Fallopian tube (tissue), 1 donor: Measurements from ENCODE around the genes OR9A2 and GSTK1.

DNA sequence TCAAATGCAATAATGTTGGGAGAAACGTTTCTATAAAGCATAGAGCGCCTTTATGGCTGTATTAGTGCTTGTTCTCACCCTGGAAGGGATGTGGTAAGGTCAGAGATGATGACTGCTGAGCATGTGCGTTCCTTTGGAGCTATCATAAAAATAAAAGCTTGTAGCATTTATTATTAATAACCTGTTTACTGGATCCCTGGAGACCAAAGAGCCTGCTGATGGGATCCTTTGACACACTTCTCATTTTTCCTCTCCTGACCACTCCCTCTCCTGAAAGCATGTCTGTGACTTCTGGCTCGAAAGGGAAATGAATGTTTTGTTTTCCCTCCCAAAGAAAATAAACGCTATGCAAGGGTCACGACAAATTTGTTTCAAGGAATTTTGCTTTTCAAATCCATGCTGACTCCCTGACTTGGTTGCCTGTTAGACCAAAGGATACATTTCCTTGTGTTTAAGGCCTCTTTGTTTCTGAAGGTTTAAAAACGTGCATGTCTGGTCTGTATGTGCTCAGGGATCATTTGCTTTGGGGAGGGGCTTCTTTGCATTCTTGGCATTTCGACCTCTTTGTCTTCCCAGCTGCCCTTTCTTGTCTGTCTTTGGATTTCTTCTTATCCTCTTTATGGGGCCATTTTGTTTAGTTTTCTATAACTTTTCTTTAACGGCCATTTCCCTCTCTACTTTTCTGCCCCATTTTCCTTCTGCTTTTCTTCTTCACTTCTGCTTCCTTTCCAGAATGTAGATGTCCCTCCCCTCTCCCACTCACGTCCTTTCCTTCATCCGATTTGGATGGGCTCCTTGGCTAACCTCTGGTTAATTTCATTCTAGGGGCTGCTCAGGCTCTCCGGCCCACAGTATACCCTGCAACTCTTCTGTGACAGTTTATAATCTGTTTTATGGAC is 184.9 kb upstream of the AGK start:
- PRO-cap, result no peak

- PRO-cap, result no peak
Measured at GRCh38 chr7:141573503-141574019, 22.4 kb downstream of the AGK start.

DNA sequence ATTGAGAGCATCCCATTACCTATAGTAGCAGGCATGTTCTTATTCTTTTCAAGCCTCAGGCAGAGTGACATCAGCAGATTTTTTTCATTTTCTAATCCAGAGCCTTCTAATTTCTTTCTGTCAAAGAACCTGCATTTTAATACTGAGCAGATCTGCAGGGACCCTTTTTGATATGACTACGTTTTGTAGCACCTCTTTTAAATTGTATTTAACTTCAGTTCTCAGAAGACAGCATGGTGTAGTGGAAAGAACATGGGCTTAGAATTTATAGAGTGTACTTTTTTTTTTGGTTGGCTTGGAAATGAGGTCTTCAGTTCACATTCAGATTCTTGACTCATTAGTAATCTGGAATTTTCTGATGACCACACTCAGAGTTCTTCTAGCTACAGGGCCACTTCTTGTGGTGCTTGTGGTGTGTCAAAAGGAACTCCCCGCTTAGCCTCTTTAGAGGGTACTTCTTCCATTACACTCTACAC is 34.6 kb downstream of the AGK start:
- PRO-cap, result no peak

DNA sequence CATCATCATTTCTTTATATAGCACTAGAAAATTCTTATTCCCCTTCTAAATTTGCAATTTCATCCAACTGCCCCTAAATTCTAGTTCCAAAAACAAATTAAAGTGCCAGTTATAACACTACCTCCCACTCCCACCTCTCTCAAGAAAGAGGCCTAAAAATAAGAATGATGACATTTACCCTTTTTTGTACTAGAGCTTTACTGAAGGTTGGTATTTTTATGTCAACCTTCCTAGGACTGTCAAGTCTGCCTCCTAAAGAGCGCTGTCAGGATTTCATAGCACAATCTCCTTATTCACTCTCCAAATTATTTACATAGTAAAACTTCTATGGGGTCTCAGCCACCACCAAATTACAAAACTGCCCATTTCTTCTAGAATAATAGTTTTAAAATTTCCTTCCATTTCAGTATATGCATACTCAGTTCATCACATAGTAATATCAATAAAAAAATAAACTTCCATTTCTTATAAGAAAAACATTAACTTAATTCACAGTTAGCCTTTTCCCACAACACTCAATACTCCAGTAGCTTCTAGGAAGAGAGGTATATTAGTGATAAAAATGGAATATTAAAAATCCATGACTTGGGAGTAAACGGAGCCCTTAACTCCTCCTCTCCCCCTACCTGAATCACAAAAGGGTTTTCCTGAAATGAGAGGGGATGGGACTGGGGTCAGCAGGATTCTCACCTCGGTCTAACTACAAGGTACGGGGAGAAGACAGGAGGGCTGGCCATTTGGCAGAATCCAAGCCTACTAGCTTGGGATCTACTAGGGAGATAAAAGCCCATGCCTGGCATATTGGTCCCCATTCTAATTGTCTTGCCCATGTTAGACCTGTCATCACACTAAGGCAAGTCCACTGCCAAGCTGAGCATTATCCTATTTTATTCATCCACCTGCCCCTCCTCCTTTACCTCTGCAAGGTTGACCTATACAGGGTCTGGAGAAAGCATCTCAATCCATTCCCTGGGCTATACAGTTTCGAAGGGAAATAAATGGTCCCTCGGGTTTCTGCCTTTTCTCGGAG is 43.9 kb downstream of the DENND11 start:
- PRO-cap, result no peak

GRCh38 chr7:141674754-141675026 is 27.3 kb downstream of the DENND11 start:
- PRO-cap, result no peak

DNA sequence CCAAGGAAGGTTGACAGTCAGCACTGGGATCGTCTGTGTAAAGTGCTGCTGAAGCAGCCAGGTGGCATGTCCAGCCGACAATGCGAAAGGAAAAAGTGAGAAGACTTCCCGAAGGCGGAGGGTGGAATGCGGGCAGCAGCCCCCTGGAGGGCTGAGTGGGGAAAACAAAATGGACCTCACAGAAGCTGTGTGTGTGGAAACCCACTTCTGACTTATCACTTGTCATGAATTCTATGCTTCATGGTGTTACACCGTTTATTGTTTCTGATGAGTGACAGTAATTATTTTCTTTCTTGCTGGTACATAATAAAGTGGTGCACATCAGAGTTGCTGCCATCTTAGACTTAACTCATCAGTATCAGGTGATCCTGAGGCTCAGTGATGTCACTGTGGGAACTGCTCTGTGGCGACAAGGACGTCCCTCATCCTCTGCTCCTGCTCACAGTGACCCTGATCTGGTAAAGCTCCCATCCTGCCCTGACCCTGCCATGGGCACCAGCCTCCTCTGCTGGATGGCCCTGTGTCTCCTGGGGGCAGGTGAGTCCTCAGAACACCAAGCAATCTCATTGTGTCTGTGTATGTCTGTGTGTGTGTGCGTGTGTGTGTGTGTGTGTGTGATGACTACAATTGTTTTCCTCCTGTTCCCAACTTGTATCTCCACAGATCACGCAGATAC is 220.3 kb upstream of the PRSS1 start:
- PRO-cap, result no peak

DNA sequence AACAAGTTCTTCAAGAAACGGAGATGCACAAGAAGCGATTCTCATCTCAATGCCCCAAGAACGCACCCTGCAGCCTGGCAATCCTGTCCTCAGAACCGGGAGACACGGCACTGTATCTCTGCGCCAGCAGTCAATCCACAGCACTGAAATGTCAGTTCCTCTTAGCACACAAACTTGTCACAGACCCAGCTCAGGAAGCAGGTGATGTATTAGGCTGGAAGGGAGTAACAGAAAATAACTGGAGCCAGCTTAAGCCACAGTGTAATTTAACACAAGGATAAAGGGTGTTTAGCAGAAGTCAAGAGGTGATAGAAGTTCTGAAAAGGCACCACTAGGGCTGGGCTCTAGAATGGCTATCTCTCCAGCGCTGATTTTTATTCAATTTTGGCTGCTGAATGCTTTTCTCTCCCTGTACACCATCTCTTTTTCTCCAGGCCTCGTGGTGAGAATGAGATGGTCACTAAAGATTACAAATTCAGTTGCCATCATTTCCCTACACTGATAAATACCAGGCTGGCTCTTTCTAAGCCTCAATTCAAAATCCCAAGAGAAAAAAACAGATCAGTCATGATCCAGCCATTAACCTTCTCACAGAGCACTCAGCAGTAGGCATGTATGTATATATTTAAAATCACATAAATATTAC is 102.8 kb upstream of the PRSS1 start:
- PRO-cap, result no peak

GRCh38 chr7:142795082-142795931 is 24.5 kb downstream of the PRSS2 start:
- PRO-cap, result bidirectional peak, plus-strand start at chr7:142795781, minus-strand start at chr7:142795604

DNA sequence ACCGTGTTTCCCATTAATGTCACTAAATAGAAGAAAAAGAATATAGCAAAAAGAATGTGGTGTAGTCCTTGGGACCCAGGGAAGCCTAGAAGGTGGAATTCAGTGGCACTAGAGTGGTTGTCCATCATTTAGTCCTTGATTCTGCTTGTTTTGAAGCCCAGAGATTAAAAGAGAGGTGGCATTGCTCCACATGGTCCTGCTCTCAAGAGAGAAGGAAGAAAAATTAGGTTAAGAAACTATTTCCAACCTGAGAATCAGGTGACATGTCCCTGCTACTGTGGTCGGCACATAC is at the start of gene OR9A2:
TSS of gene OR9A2 (minus strand) at position 128 of the 292 bp plus-strand sequence.
- PRO-cap, result no peak

- PRO-cap, result no peak
Measured at GRCh38 chr7:143049500-143049951, 2.6 kb upstream of the OR6V1 start.

DNA sequence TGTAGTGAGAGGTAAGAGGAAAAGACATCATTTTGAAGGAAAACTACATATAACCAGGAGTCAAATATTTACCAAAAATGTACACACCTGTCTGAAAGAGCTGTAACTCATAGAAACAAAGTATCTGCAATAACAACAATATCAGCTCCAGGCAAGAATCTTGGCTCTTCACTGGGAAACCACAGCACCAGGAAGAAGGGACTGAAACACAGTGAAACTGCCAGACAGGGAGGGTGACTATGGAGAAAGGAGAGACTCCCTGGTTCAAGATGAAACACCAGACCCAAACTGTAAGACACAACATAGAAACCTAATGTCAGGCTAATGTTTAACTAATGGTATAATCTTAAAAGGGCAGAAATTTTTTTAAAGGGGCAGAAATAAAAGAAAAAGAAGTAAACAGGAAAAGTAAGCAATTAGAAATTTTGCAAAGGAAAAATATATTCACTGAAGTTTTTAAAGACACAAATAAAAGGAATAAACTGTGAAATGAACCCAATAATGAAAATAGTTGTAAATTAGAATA is 11.5 kb upstream of the TAS2R39 start:
- PRO-cap, result unidirectional peak, plus-strand start at position 223 of the sequence

DNA sequence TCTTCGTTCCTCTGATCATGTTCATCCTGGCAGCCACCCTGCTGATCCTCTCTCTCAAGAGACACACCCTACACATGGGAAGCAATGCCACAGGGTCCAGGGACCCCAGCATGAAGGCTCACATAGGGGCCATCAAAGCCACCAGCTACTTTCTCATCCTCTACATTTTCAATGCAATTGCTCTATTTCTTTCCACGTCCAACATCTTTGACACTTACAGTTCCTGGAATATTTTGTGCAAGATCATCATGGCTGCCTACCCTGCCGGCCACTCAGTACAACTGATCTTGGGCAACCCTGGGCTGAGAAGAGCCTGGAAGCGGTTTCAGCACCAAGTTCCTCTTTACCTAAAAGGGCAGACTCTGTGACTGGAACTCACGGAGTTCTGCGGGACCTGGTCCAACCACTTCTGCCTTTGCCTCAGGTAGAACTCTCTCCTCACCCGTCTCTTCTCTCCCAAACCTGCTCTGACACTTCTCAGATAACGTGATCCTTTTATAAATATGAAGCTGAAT is 903 bp downstream of the TAS2R40 start:
- PRO-cap, result no peak

DNA sequence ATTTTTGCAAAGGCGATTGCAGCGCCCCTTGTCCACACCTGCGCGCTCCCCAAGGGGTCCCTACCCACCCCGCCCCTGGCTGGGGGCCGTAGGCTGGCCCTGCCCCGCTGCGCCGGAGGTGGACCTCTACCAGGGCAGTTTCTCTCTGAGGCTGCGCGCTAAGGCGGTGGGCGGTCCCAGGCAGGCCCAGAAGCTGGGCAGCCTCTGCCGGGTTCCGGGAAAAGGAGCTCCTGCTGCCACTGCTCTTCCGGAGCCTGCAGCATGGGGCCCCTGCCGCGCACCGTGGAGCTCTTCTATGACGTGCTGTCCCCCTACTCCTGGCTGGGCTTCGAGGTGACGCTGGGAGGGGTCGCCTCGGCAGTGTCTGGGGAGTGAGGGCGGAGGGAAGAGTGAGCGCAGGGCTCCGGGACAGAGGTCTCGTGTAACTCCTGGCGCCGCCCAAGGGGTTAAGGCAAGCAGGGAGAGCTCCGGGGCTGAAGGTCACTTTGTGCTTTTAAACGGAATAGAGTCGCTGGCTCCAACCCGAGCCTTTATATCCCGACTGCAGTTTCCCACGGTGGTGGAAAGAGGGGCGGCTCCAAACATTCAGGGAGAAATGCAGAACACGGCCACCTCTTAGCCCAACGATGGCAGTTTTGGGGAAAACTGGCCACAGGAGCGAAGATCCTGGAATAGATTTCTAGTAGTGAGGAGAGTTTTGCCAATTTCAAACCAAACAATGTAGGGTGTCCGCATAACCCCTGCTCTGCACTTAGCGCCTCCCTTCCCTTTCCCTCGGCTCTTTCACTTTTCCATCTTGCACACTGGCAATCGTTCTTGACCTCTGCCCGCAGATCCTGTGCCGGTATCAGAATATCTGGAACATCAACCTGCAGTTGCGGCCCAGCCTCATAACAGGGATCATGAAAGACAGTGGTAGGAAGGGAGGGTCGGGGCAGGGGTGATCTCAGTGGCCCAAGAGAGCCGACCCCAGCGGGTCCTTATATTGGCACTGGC is at the start of gene GSTK1:
TSS of gene GSTK1 (plus strand) at position 189 of the 996 bp plus-strand sequence.
- PRO-cap, result bidirectional peak, plus-strand start at position 189 of the sequence, minus-strand start at position 90 of the sequence; unidirectional peak, minus-strand start at position 784 of the sequence

DNA sequence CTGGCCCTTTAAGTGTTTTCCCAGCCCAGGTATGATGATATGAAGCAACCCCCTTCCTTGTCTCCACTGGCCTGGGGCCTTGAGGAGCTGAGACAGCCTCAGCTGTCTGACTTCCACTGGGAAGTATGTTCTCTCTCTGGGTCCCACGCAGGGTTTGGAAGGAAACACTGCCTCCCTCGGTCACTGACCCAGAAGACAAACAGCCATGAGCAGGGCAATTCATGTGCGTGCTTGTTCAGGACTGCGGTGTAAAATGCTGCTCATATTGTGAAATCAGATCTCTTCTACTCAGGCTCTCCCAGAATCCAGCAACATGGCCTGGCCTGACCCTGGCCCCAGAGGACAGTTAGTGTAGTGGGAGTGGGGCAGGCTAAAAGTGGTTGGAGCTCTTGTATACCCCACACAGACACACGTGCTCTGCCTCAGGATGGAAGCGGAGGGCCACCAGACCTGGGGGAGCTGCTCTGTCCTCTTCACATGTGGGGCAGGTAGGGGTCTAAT is 2.8 kb downstream of the CLCN1 start:
- PRO-cap, result unidirectional peak, minus-strand start at position 255 of the sequence

- PRO-cap, result unidirectional peak, plus-strand start at chr7:143379905
Measured at GRCh38 chr7:143379663-143380220, 1.4 kb upstream of the ZYX start.

DNA sequence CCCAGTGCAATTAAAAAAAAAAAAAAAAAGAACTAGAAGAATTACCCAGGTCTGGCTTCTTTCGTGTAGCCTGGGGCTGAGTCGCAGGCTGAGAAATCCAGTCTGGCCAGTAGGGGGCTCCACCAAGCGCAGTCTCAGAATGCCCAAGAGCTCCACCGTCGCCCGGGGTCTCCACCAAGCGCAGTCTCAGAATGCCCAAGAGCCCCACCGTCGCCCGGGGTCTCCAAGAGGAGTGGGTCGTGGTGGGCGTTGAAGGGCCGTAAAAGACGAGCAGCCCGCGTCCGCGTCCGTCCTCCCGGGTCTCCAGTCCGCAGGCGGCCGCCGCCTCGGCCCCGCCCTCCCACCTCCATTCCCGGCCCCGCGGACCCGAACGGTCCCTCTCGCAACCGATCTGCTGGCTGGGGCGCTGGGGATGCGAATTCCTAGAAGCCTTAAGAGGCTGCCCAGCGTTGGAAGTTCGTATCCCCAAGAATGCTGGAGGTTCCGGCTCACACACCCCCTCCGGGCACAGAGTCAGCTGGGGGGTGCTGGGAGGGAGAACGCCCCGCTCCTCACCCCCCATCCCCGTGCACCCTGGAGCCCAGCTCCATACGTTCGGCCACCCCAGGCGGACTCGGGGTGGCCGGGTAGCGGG is 807 bp upstream of the ZYX start:
- PRO-cap, result unidirectional peak, plus-strand start at position 137 of the sequence

- PRO-cap, result bidirectional peak, plus-strand start at chr7:143381993, minus-strand start at chr7:143381916; bidirectional peak, plus-strand start at chr7:143382395, minus-strand start at chr7:143382282
Measured at GRCh38 chr7:143381803-143382580, 847 bp downstream of the ZYX start.

GRCh38 chr7:143386636-143387208 is 5.6 kb downstream of the ZYX start:
- PRO-cap, result no peak

DNA sequence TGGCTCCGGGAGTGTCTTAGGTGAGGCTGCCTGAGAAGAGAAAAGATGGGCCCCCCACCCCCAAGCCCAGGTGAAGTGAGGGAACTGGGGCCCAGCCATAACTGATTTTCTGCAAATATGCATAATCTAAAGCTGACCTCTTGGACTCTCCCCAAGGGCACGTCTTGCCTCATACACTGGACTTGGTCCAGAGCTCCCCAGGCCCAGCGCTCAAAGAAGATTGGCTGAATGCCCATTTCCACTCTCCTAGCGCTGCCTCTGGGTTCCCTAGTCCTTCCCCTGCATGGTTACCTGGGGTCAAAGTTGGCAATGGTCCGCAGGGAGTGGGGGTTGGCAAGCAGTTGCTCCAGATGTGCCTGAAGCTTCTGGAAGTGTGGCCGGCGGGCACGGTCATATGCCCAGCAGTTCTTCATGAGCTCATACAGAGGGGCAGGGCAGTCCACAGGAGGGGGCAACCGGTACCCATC is 12.3 kb downstream of the ZYX start:
- PRO-cap, result no peak

- PRO-cap, result no peak
Measured at GRCh38 chr7:143395169-143396229, 13.2 kb downstream of the EPHA1 start.